Sigmoid colon (tissue), 4 donors: ENCODE data around the genes DEDD, NR1I3 and C1orf226.

DNA sequence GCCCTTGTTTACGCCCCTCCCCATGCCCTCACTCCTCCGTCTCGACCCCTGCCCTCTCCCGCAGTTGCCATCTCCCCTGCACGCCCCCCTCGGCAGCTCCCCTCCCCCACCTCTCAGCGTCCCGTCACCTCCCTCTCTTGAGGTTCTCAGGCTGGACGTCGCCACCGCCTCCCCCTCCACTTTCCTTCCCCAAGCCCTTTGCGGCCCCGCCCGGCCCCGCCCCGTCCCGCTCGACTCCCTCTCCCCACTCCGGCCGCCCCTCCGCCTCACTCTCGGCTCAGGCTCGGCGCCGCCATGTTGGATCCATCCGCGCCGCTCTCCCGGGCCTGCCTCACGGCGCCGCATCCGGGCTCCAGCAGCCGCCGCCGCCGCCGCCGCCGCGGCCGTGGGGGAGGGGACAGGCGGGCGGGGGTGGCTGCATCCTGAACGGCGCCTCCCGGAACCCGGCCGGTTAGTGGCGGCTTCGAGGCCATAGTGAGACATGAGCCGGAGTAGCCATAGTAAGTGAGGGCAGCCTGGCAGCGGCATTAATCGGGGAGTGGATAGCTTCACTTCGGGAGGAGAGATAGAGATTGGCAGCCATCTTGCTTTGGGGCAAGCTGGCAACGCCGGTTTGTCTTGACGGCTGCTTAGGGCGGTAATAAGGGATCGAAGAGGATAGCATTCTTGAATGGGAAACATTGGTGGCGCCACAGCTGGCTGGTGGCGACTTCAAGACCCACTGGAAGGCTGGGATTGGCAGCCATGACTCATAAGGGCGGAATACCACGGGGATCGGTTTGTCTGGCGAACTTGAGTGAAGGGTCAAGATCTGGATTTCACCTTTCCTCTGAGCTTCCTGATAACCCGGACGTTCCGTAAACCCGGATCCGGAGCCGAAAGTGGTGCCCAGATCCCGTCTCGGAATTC is at the start of gene DEDD:
TSS of gene DEDD (minus strand) at position 387 of the 909 bp plus-strand sequence.
- PRO-cap = bidirectional peak, plus-strand start at position 269 of the sequence, minus-strand start at position 187 of the sequence; bidirectional peak, plus-strand start at position 527 of the sequence, minus-strand start at position 387 of the sequence
- RAMPAGE, long total RNA, 4 experiments = start-site peak on the plus strand in 2 of 4 experiments, centred at positions 558 to 618 of the sequence, 6 to 12 reads per replicate; start-site peak on the minus strand in 2 of 4 experiments, centred at positions 158 to 341 of the sequence, 32 to 120 reads per replicate

- PRO-cap = no peak
- RAMPAGE, long total RNA, 4 experiments = no peak in any of the 4 experiments
These were observed 512 bp upstream of the UFC1 start for GRCh38 chr1:161153302-161153630.

- PRO-cap = no peak
- RAMPAGE, long total RNA, 4 experiments = no peak in any of the 4 experiments
These were observed 5.3 kb downstream of the PPOX start for GRCh38 chr1:161171086-161172294.

DNA sequence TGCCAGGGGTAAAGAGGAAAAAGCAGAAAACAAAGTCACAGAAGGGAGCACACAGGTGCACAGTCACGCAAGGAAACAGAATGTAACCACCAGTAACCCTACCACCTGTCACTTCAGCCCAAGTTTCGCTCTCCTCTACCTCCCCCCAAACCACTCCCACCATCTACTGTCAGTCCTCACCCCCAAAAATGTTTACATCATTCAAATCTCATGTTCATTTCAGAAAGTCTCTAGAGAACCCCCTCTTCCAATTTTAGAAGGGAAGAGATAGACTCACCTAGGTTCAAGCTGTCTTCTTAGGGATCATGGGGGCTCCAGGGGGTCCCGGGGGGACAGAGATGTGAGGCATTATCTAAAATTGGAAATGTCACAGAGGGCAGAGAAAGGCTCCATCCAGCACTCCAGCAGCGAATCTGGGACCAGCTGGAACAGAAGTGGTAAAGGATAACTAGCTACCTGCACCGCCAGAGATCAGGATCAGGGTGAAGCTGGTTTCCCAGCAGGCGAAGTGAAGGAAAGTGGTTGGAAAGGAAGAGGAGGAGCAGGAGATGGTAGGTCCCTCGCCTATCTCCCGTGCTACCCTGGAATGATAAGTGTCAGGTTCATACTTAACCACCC is 1.0 kb downstream of the B4GALT3 start:
- PRO-cap = no peak
- RAMPAGE, long total RNA, 4 experiments = no peak in any of the 4 experiments

GRCh38 chr1:161237963-161238462 is at the start of gene NR1I3:
Gene NR1I3 (minus strand): TSS chr1:161238203.
- PRO-cap = no peak
- RAMPAGE, long total RNA, 4 experiments = no peak in any of the 4 experiments

DNA sequence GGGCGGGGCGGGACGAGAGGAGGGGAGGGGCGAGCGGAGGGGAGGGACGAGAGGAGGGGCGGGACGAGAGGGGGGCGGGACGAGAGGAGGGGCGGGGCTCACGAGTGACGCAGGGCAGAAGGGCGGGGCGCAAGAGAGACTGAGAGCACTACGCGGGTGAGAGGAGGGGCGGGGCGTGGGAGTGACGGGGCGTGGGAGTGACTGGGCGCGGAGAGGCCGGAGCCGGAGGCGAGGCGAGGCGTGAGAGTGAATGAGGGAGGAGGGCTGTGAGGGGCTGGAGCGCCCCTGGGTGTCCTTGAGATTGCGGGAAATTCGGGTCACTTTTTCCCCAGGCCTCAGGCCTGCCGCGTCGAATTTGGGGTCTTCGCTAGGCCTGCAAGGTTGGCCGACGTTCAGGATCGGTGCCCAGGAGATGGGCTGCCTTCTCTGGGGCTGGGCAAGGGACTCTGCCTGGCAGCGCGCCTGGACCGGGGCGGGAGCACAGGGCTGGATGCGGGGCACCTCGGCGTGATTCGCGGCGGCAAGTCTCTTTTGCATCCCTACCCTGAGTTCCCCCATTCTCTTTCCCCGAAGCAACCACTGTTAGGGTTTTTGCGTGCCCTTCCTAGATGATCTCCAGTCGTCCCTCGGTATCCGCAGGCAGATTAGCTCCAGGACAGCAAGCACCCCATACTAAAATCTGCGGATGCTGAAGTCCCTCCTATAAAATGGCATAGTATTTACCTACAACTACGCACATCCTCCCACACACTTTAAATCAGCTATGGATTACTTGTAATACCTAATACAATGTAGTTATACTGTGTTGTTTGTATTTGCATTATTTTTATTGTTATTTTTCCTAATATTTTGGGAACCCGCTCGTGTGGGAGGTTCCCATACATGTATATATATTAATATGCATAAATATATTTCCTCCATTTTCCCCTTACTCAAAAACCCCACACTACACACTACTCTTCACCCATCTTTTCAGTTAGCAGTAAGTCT is 22.7 kb upstream of the CFAP126 start:
- PRO-cap = bidirectional peak, plus-strand start at position 120 of the sequence, minus-strand start outside the sequence
- RAMPAGE, long total RNA, 4 experiments = start-site peak on the plus strand in 1 of 4 experiments, centred at position 253 of the sequence, 17 reads per replicate

DNA sequence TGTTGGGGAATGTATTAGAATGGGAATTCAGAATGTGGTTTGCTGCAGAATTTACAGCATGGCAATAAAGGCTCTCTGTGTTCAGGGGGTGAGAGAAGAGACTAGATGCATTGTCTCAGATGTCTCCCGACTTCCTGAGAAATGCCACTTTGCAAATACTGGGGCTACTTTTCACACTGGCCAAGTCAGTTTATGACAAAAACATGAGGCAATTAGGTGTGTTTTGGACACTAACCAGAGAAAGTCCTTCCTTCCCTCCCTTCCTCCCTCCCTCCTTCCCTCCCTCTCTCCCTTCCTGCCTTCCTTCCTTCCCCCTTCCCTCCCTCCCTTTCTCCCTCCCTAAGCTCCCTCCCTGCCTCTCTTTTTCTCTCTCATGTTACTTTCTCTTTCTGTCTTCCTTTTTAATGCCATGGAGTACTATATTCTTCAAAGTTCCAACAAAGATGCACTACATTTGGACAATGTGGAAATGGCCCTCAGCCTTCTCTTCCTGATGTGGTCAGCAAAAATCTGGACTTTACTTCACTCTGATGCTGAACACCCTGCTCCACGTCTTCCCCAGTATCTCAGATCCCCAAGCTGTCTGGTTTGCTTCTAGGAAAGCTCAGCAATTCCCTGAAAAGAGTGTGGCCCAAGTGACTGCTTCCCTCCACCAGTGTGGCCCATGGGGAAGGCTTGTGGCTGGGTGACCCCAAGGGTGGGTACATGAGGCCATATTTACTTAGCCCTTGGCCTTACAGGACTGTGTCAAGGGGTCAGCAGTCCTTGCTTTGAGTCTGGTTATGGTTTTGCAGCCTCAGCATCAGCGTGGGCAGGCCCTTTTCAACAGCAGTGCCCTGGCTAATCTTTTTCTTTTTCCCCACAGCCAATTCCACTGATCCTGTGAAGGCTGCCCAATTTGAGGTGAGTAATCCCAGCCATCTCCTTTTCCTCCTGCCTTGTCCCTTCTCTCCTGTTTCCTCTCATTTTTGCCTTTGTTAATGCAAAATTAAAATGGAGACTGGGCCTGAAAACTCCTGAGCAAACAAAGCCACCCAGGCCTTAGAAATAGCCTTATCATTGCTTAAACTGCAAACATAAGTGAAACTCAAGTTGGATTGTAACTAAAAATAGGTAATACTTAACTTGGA is 8.1 kb downstream of the FCGR2A start:
- PRO-cap = no peak
- RAMPAGE, long total RNA, 4 experiments = no peak in any of the 4 experiments

DNA sequence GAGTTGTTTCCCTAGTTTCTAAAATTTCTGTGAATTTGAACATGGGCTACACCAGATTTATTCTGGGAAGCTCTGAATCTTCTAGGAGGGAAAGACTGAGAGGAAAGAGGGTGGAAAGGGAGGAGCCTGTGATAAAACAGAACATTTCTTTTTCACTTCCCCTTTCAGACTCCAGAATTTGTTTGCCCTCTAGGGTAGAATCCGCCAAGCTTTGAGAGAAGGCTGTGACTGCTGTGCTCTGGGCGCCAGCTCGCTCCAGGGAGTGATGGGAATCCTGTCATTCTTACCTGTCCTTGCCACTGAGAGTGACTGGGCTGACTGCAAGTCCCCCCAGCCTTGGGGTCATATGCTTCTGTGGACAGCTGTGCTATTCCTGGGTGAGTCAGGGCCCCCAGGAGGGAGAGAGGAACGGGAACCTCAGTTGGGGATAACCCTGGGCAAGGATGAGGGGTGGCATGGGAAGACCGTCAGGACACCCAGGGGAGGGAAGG is 31.6 kb upstream of the FCGR3A start:
- PRO-cap = no peak
- RAMPAGE, long total RNA, 4 experiments = start-site peak on the plus strand in 1 of 4 experiments, centred at position 210 of the sequence, 76 reads per replicate

GRCh38 chr1:161622026-161622971 is 8.7 kb downstream of the FCGR3B start:
- PRO-cap = no peak
- RAMPAGE, long total RNA, 4 experiments = no peak in any of the 4 experiments

DNA sequence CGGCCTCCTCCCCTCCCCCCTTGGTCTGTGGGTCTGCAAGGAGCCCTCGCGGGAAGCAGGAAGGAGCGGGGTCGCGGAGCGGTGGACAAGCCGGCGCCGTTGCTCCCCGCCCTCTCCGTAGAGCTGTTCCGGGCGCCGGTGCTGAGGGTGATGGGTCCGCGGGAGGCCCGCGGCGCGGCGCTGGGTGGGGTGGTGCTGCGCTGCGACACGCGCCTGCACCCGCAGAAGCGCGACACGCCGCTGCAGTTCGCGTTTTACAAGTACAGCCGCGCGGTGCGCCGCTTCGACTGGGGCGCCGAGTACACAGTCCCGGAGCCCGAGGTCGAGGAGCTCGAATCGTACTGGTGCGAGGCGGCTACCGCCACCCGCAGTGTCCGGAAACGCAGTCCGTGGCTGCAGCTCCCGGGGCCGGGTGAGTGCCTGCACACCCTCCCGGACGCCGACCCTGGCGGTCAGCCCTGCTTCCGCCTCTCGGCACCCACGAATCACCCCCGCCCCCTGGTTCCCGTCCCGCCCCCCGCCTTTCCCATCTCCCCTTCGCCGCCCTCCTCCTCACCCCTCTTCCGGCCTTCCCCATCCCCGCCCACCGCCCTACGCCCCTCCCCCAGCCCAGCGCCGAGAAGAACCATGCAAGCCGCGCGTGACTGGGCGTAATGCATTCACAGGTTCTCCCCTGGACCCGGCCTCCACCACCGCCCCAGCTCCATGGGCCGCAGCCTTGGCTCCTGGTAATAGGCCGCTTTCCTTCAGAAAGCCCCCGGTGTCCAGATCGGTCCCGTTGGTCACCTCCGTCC is 5.4 kb downstream of the FCRLB start:
- PRO-cap = bidirectional peak, plus-strand start at position 632 of the sequence, minus-strand start at position 447 of the sequence
- RAMPAGE, long total RNA, 4 experiments = start-site peak on the plus strand in 1 of 4 experiments, centred at position 612 of the sequence, 6 reads per replicate

GRCh38 chr1:161739697-161740409 is 9.7 kb upstream of the DUSP12 start:
- PRO-cap = no peak
- RAMPAGE, long total RNA, 4 experiments = no peak in any of the 4 experiments

DNA sequence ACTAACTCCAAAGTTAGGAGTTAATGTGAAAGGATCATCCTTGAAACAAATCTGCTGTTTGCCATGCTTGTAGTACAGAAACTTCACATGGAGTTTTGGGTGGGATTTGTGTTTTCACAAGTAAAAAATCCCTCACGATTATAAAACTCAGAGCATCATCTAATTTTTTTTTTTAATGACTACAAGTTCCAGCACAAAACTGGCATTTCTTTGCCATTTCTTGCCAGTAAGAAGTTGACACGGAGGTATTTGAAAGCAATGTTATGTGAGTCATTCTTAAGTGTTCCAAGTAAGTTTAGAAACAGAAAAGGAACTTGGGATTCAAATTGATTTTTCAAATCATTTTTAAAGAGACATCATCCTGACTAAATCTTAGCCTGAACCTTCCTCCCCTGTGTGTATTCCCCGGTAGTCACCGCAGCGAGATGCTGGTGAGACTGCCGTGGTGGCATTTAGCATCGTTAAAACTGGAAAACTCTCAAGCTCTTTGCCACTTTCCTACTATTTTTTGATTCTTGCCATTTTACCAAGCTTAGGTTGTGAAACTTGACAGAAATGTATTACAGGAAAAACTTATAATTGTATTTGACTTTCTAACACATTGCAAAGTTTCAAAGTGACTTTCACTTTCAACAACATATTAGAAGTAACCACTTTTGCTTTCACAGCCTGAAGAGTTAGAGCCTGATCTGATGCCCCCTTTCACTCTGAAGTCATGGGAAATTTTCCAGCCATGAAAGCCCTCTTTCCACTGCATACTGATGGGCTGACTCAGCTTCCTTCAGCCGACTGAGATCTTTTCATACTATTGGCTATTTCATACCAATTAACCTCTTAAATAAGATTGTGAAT is 61.5 kb downstream of the OLFML2B start:
- PRO-cap = no peak
- RAMPAGE, long total RNA, 4 experiments = no peak in any of the 4 experiments

GRCh38 chr1:162360786-162361438 is 15.7 kb downstream of the SPATA46 start:
- PRO-cap = no peak
- RAMPAGE, long total RNA, 4 experiments = no peak in any of the 4 experiments

DNA sequence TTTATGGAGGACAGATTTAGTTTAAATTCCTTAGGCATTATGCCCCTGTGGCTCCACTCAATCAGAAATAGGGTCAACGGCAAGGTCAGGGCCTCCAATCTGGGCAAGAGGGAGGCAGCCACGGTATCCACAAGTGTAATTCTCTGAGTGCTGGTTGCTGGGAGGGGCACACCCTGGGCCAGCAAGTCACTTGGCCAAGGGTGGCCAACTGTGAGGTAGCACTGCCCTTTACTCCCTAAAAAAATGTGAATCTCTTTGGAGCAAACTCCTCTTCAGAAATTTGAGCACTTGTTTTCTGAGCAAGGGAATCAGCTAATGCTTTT is 12.8 kb downstream of the SPATA46 start:
- PRO-cap = no peak
- RAMPAGE, long total RNA, 4 experiments = no peak in any of the 4 experiments

- PRO-cap = no peak
- RAMPAGE, long total RNA, 4 experiments = no peak in any of the 4 experiments
These were observed 11.2 kb downstream of the SPATA46 start for GRCh38 chr1:162365233-162366107.

DNA sequence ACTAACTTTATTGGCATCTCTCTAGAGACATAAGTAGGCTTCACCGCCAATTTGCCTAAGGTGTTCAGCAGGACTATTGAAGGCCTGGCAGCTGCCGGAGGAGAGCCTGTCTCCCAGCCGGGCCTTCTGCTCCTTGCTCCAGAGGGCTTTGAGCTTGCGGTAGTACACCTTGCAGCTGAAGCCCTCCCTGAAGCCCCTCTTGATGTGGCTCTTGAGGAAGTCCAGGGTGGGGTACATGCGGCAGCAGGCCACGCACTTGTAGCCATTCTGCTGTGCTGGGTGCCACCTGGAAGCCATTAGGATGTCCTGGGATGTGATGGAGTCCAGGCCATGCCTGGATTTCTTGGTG is 2.7 kb downstream of the SPATA46 start:
- PRO-cap = no peak
- RAMPAGE, long total RNA, 4 experiments = no peak in any of the 4 experiments

DNA sequence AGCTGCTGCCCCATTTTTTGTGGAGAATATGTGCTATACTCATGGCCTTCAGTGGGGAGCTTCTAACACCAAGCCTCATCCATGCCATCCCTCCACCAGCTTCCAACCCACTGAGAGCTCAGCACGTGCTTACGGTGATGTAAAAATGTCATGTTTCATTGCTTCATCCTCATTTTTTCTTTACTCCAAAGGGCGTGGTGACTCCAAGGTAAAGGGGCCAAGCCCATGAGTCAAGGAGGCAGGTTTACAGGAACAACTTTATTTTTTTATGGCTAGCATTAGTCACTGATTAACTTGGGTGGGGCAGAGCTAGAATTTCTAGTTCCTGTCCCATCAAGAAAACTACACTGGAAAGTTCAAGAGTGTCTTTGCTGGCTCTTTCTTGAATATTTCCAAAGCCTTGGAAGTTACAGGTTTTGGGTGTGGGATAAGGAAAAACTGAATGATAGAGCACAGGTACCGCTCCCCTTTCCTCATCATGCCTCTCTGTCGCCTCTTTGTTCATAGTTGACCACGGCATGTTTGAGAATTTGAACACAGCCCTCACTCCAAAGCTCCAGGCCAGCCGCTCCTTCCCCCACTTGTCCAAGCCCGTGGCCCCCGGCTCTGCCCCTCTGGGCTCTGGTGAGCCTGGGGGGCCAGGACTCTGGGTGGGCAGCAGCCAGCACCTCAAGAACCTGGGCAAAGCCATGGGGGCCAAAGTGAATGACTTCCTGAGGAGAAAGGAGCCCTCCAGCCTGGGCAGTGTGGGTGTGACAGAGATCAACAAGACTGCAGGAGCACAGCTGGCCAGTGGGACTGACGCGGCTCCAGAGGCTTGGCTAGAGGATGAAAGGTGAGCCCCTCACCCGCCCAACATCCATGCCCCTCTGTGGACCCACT is at the start of gene C1orf226:
TSS of gene C1orf226 (plus strand) at position 345 of the 882 bp plus-strand sequence.
- PRO-cap = no peak
- RAMPAGE, long total RNA, 4 experiments = no peak in any of the 4 experiments

DNA sequence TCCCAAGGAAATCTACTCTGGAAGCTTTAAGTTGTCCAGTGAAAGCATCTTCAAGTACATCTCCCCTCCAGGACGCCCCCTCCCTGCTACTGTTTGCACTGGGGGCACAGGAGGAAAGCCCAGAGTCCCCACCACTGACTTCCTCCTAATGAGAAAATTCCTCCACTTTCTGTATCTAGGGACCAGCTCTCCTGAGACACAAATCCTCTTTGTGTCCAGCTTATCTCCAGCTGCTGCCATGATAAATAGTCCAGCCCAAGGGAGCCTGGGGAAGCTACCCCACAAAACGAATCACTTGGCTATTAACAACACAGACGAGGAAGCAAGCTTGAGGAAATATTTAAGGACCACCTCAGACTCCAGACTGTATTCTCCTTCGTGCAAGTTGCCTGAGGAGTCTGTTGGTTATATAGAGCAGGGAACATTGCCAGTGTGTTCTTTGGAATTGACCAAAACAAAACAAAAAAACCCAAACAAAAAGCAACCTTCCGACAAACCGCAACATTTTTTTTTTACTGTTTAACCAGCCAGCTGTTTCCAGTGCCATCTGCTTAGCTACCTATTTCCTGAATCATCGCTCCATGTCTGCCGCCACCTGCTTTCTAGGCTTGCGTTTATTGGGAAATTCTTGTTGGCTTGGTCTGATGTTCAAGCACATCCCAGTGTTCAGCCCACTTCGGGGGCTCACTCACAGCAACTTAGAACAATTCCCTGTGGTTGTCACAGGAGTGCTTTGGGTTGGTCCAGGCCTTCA is 7.7 kb downstream of the C1orf226 start:
- PRO-cap = no peak
- RAMPAGE, long total RNA, 4 experiments = no peak in any of the 4 experiments

- PRO-cap = no peak
- RAMPAGE, long total RNA, 4 experiments = no peak in any of the 4 experiments
These were observed 4.1 kb upstream of the UAP1 start for GRCh38 chr1:162557484-162557853.

DNA sequence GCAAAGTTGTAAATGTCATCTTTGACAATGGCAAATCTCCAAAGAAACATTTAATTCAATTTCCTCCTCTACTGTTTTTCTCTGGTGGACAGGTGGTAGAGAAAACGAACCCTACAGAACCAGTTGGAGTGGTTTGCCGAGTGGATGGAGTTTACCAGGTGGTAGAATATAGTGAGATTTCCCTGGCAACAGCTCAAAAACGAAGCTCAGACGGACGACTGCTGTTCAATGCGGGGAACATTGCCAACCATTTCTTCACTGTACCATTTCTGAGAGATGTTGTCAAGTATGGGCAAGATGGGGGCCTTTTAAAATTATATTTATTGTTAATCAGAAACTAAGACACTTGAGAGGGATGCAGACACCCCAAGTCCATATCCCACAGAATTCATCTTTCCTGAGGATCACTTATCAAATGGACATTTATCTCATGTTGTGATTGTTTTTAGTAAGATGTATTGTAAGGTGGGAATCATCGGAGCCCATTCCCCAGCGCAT is 25.9 kb downstream of the UAP1 start:
- PRO-cap = no peak
- RAMPAGE, long total RNA, 4 experiments = no peak in any of the 4 experiments